PFSK-1 (cell line): ENCODE results near the gene PTPN12.

DNA sequence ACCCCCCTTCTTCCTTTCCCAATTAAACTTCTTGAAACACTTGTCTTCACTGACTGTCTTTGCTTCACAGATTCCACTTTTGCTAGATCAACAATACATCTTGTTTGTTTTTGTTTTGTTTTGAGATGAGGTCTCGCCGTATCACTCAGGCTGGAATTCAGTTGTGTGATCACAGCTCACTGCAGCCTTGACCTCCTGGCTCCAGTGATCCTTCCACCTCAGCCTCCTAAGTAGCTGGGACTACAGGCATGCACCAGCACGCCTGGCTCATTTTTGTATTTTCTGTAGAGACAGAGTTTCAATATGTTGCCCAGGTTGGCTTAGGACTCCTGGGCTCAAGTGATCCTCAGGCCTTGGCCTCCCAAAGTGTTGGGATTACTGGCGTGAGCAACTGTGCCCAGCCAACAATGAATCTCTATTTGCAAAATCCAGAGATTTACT is 59.6 kb downstream of the HIP1 start:
- RRBS, result no CpG with 5 or more reads among the region's 4 CpGs

- RRBS, result no CpG with 5 or more reads among the region's 3 CpGs
Observed at GRCh38 chr7:75695103-75695302, 43.7 kb downstream of the HIP1 start.

DNA sequence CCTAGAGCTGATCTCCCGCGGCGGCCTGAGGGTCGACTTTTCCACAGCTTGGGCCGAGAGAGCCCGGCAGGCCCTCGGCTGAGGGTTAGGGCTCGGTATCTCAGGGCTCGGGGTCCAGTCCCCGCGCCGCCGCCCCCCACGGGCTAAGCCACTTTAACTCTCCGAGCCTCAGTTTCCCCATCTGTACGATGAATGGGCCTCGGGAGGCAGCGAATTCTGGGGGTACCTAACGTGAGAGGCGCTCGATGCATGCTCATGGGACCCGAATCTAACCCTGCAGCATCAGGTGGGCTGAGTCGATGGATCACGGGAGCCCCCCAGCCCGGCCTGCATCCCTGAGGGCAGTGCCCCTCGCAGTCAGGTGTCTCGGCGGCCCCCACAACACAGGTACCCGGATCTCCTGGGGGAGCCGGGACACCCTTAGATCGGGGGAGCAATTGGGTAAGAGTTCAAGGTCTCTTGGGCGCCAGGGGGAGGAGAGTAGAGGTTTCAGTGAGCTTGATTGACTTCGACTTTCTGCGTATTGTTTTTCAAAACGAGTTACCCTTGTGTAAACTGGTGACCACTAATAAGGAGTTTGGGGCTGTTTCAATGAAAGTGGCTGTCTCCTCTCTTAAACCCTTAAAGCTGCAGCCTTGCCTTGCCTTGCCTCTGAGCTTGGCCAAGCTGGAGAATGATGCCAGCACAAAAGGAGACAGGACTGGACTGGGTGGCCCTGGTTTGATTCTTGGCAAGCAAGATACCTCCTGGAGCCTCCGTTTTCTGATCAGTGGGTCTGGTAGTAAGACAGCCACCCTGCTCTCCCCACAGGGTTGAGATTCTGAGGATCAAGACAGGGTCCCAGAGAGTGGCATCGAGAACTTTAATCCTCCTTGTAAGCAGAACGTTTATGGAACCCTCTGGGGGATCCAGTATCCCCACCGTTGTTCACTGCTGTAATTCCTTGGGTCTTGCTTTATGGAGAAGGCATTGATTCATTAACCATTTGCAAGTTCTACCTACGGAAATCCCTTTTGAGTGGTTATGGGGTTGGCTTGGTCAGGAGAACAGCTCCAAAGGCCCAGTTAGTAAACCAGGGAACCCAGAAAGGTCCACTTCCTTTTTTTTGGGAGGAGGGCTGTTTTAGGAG is 790 bp downstream of the POR start:
- RRBS, result 2% methylated on average over 8 of the region's 40 CpGs

DNA sequence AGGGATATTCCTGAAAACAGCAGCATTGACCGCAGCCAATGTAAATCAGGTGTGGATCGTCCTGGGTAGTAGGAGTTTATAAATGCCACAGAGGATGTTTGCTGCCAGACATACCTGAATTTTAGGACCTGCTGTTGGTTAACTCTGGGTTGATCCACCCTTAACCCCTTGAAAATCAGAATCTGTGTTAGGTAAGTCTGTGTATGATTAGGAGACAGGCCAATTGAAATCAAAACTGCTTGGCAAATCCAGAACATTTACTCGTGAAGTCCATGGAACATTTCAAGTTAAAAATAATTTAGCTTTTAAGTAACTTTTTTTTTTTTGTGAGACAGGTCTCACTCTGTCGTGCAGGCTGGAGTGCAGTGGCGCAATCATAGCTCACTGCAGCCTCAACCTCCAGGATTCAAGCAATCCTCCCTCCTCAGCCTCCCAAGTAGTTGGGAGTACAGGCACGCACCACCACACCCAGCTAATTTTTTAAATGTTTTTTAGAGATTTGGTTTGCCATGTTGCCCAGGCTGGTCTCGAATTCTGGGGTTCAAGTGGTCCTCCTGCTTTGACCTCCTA is 1.9 kb downstream of the POR start:
- RRBS, result no CpG with 5 or more reads among the region's 7 CpGs

DNA sequence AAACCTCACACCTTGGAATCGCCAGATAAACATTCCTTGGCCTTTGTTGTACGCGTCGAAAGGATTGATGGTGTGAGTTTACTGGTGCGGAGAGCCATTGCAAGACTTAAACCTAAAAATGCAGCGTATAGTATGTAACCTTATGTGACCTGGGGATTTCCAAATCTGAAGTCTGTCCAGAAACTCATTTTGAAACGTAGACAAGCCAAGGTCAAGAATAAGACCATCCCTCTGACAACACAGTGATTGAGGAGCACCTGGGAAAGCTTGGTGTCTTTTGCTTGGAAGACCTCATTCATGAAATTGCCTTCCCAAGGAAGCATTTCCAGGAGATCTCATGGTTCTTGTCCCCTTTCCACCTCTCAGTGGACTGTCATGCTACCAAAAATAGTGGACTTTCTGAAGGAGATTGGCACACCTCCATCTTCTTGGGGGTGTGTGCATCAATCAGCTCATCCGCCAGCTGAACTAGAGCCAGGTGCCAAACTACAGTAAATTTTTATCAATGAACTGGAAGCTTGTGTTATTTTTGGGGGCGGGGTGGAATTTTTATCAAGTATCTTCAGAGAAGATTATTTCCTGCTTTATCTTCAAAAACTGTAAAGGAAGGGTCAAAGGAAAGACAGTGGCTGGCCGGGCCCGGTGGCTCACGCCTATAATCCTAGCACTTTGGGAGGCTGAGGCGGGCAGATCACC is 8.2 kb downstream of the POR start:
- RRBS, result no CpG with 5 or more reads among the region's 13 CpGs

GRCh38 chr7:75934305-75934897 is 19.4 kb downstream of the POR start:
- RRBS, result no CpG with 5 or more reads among the region's 6 CpGs

GRCh38 chr7:76133320-76133855 is 68.3 kb upstream of the SRRM3 start:
- RRBS, result no CpG with 5 or more reads among the region's 6 CpGs

DNA sequence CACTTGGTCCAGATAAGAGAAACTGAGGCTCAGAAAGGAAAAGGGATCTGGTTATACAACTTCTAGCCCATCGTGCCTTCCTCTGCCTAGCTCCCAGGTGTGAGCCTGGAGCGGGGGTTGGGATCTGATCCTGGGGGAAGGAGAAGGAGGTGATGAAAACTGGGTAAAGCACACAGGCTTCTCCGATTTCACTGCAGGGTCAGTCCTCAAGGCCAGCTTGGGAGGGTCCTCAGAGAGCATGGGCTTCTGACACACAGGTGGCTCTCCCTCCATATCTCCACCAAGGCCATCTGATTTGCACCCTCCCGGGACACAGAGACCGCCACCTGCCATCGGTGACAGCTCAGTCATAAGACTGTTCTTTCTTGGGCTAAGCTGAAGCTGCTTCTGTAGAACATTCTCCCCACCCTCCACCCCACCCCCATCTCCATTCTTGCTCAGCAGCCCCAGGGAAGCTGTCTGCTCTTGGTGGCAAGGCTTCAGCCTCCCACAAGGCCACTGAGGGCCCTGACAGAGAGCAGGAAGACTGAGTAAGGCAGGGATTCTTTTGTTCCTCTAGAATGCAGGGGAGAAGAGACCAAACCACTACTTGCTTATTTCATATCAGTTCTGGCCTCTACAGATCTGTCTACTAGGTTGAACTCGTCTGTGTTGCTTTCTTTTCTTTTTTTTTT is 16.5 kb downstream of the SRRM3 start:
- RRBS, result no CpG with 5 or more reads among the region's 7 CpGs

GRCh38 chr7:76220747-76221034 is 19.0 kb downstream of the SRRM3 start:
- RRBS, result no CpG with 5 or more reads among the region's 5 CpGs

- RRBS, result 29% methylated on average over 26 of the region's 63 CpGs
Observed at GRCh38 chr7:76259780-76260538, 42.5 kb upstream of the HSPB1 start.

DNA sequence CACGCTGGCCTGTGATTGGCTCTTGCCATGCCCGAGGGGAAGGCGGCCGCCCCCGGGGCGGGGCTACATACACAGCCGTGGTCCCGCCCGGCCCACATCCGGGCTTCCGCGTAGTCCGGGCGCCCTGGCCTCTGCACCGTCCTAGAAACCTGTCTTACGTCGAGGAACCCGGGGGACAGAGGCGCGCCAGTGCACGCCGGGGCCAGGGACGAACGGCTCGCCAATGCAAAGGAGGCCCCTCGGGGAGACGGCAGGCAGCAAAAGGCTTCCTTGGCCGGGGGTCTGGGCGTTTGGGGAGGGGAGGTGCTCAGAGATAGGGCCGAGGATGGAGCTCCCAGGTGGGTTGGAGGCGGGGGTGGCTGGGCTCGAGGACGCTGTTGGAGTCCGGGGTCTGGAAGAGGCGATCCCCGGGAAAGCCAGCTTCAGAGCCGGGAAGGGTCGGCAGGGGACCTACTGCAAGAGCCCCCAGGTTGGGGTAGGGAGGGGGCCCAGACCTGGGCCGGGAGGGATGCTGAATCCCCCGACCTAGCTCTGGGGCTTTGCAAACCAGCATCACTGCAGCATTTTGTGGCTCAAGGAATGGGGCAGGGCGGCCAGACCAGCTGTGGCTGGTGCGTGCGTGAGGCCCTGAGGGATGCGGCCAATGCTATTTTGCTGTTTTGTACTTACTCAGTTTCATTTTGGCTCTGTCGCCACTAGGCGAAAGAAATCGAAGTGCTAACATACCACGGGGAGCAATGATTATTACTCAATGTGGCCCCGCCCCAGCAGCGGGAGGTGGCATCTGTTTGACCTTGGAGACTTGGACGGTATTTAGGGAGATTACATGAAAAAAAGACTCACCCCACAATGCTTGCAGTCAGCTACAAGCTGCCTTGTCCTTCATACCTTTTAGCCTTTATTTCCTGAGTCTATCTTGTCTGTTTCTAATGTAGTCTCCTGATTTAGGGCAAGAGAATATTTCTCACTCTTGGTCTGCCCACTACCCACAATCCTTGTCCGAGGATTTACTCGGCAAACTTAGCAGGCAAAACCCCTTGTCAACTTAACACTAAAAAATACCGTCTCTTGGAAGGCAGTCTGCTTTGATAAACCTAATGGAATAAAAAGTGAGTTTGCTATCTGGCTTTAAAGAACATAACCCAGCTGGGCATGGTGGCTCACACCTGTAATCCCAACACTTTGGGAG is 16.1 kb downstream of the HSPB1 start:
- RRBS, result 2% methylated on average over 19 of the region's 54 CpGs

GRCh38 chr7:76571305-76572243 is 28.5 kb upstream of the SPDYE16 start:
- RRBS, result no CpG with 5 or more reads among the region's 8 CpGs

- RRBS, result no CpG with 5 or more reads among the region's 6 CpGs
Observed at GRCh38 chr7:77337967-77338665, 78.0 kb downstream of the GSAP start.

GRCh38 chr7:77383345-77383950 is 32.7 kb downstream of the GSAP start:
- RRBS, result no CpG with 5 or more reads among the region's 8 CpGs

DNA sequence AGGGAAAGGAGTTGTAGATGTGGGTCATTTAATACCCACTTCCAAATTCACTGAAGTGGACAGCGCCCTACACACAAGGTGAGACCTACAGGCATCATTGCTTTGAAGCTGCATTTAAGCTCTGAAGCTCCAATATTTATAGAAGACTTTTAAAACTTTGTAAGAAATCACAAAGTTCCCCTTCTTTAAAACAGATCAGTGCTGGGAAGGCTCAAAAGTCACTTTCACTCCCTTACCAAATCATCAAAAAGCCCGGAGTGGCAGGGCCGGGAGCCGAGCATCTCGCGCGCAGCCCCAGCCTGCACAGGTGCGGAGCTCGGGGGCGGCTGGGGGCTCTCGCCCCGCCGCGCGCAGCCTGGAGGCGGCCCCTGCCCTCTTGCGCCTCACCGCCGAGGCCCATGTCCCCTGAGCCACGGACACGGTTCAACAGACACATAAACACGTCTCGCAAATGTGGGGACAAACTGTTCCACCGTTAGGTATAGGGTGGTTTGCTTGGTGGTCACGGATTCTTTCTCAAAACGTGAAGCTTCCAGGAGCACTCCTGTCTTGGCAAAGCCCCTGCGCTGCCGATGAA is 790 bp downstream of the GSAP start:
- RRBS, result no CpG with 5 or more reads among the region's 28 CpGs

GRCh38 chr7:77467282-77467764 is 51.2 kb upstream of the GSAP start:
- RRBS, result no CpG with 5 or more reads among the region's 4 CpGs

DNA sequence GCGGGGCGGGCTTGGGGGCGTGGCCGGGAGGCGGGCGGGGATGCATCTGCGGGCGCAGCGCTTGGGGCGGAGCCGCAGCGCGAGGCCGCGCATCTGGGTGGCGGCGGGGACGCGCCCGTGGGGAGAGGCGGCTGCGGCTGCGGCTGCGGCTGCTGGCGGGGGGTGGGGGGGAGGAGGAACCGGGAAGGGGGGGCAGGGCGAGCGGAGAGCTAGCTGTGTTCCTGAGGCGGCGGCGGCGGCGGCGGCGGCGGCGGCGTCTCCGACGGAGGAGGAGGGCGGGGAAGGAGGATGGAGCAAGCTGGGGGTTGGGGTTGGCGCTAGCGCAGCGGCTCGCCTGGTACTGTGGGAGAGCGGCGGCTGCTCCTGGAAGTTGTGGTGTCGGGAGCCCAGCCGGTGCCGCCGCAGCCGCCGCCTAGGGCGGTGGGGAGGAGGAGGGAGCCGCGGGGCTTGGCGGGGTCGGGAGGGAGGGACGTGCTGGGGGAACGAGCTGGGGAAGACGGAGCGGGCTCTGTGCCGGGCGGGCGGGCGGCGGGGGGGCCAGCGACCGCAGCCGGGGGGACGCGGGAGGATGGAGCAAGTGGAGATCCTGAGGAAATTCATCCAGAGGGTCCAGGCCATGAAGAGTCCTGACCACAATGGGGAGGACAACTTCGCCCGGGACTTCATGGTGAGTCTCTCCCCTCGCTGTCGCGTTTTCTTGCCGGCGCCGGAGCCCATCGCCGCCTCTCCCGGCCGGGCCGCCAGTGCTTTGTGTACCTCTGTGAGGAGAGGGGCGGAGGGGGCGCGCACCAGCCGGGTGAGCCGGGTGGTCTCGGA is at the start of gene PTPN12:
PTPN12 (plus strand) TSS at position 317 of the 816 bp plus-strand sequence.
- RRBS, result 2% methylated on average over 24 of the region's 91 CpGs

DNA sequence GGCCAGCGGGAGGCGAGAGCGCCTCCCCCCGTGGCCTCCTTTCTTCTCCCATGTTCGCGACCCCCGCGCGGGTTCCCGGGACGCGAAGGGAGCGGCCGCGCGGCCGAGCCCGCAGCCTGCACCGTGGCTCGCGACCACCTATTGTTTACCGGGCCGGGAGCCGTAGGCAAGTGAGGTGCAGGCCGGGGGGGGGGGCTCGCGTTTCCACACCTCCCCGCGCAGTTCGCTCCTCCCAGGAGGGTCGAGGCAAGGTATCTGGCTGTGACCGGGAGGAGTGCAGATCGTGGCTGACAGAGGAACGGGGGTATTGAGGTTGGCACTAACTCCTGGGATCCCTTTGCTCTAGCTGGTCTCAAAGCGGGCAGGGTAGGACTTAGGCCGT is 691 bp downstream of the PTPN12 start:
- RRBS, result 1% methylated on average over 28 of the region's 36 CpGs

DNA sequence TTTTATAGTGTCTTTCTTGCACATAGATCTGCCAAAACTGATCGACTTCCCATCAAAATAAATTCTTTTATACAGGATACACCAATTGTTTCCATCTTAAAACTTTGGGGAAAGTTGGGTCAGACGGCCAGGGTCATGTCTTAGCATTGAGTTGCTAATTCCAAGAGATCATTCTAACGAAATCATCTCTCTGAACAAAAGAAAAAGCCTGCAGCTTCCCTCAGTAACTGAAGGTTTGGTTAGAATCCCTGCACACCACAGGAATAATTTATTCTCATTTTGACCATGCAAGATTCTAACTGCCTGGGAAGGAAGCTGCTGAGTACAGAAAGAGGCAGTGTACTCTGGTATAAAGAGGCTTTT is 77.1 kb upstream of the RSBN1L start:
- RRBS, result no CpG with 5 or more reads among the region's 3 CpGs

- RRBS, result no CpG with 5 or more reads among the region's 2 CpGs
Observed at GRCh38 chr7:77639023-77639562, 57.2 kb upstream of the RSBN1L start.